Caco-2 (cell line): ENCODE measurements around a stretch of chr11.

GRCh38 chr11:78416154-78416808, 1.3 kb downstream of the GAB2 start:
- PRO-cap = bidirectional peak, plus-strand start at chr11:78416559, minus-strand start at chr11:78416478
- RRBS = no CpG with 5 or more reads among the region's 12 CpGs

- PRO-cap = bidirectional peak, plus-strand start at chr11:78417086, minus-strand start at chr11:78417002; bidirectional peak, plus-strand start at chr11:78417379, minus-strand start at chr11:78417346; bidirectional peak, plus-strand start at chr11:78417674, minus-strand start at chr11:78417441
- RRBS = 3% methylated on average over 17 of the region's 62 CpGs
Measured at GRCh38 chr11:78416809-78417525, 653 bp downstream of the GAB2 start.

DNA sequence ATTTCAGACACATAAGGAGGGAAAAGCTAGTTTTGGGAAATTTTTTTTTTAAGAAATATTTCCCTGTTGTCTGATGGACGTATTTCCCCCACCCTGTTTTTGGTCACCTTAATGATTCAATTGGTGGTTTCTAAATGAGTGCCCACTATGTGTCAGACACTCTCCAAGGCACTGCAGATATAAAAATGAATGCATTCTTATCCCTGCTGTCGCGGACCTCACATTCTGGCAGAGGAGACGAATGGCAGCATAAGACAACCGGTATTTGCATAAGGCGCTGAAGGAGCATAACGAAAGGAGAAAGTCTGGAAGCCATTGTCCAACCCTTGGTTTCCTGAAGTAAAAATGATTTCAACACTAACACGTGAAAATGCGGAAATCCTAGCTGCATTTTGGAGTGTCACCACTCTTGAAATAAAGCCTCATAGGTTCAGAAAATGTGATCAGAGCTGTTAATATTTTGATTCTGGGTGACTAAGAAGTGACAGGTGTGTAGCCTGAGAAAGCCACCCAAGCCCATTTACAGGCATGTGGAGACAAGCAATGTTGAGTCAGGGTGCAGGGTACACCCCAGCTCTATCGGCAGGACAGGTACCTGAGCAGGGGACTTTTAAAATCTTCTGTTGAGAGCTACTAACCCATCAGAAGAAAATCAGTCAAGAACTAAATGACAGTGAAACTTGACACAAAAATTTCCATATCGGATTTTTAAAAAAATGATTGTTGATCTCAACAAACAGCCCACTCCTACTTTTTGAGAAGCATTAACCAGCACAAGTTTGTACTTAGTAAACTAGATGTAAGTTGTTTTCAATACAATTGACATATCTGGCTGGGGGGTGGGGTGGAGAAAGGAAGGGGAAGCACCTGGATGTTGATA, 10.2 kb upstream of the GAB2 start:
- PRO-cap = no peak
- RRBS = no CpG with 5 or more reads among the region's 11 CpGs

GRCh38 chr11:78683727-78684175, 109.1 kb upstream of the NARS2 start:
- PRO-cap = unidirectional peak, minus-strand start at chr11:78683815
- RRBS = no CpG with 5 or more reads among the region's 9 CpGs

GRCh38 chr11:78734372-78734752, 159.7 kb upstream of the NARS2 start:
- PRO-cap = unidirectional peak, minus-strand start at chr11:78734561
- RRBS = no CpG with 5 or more reads among the region's 1 CpG

- PRO-cap = no peak
Measured at GRCh38 chr11:78833098-78833348, 258.4 kb upstream of the NARS2 start.

GRCh38 chr11:79086924-79088102, 353.5 kb downstream of the TENM4 start:
- PRO-cap = bidirectional peak, plus-strand start at chr11:79087390, minus-strand start at chr11:79087224; bidirectional peak, plus-strand start at chr11:79087819, minus-strand start at chr11:79087693
- RRBS = no CpG with 5 or more reads among the region's 13 CpGs

GRCh38 chr11:82895724-82896082, 4.5 kb downstream of the PRCP start:
- PRO-cap = no peak

DNA sequence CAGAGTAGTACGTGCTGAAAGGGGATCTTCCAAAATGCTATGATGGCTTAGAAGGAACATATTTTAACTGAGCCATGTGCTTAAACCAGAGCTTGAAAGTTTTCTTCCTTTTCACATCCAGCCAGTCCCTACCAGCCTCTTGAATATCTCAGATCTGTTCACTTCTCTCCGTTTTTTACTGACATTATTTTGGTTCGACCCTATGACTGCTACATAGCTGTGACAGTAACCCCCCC, 539 bp downstream of the DDIAS start:
- PRO-cap = no peak
- RRBS = no CpG with 5 or more reads among the region's 3 CpGs

DNA sequence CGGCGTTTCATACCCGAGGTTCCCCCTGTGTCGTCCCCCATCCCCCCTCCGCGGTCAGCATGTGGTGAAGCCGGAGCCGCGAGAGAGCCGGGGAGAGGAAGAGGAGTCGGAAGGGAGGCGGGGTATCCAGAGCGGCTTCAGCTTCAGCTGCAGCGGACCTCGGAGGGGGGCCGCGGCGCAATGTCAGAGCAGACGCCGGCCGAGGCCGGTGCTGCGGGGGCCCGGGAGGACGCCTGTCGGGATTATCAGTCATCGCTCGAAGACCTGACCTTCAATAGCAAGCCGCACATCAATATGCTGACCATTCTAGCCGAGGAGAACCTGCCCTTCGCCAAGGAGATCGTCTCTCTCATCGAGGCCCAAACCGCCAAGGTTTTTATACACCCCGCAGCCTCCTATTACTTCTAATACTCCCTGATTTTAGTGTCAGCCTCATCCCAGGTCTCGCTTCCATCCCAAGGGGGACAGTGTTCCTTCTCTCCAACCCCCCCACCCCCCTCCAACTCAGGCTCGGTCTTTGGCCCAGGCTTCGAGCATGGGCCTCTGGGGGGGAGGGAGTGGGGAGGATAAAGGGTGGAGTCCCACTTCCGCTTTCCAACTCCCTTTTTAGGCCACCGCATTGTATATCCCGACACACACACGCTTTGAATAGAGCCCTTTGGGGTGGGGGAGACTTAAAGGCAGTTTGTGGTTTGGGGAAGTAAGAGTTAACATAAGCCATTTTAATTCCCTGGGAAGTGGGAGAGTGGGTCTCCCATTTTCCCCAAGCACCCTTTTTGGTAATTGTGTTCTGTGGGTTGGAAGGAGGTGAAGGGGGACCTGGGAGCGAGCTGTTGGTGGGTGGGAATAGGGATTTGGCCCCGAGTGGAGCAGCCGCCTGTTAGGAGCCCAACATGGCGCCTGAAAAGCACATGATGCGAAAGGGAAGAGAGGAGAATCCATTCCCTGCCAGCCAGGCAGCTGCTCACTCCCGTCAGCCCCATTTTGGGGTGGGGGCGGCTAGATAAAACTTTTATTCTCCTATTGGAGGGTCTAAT, 647 bp downstream of the PCF11 start:
- PRO-cap = bidirectional peak, plus-strand start at position 191 of the sequence, minus-strand start at position 151 of the sequence
- RRBS = 1% methylated on average over 8 of the region's 49 CpGs

DNA sequence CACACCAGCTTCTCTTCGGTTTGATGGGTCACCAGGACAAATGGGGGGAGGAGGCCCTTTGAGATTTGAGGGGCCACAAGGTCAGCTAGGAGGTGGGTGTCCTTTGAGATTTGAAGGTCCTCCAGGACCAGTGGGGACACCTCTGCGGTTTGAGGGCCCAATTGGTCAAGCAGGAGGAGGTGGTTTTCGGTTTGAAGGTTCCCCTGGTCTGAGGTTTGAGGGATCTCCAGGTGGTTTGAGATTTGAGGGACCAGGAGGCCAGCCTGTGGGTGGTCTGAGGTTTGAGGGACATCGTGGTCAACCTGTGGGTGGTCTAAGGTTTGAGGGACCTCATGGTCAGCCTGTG, 11.7 kb downstream of the PCF11 start:
- PRO-cap = no peak
- RRBS = no CpG with 5 or more reads among the region's 4 CpGs

- PRO-cap = no peak
- RRBS = no CpG with 5 or more reads among the region's 9 CpGs
Measured at GRCh38 chr11:83184379-83185675, 8.7 kb upstream of the ANKRD42 start.

- PRO-cap = no peak
- RRBS = no CpG with 5 or more reads among the region's 5 CpGs
Measured at GRCh38 chr11:83186158-83186861, 7.2 kb upstream of the ANKRD42 start.

- PRO-cap = no peak
- RRBS = no CpG with 5 or more reads among the region's 14 CpGs
Measured at GRCh38 chr11:83191893-83192610, 1.5 kb upstream of the ANKRD42 start.

GRCh38 chr11:83852457-83853247, 566.5 kb upstream of the CCDC90B start:
- PRO-cap = no peak
- RRBS = no CpG with 5 or more reads among the region's 1 CpG

DNA sequence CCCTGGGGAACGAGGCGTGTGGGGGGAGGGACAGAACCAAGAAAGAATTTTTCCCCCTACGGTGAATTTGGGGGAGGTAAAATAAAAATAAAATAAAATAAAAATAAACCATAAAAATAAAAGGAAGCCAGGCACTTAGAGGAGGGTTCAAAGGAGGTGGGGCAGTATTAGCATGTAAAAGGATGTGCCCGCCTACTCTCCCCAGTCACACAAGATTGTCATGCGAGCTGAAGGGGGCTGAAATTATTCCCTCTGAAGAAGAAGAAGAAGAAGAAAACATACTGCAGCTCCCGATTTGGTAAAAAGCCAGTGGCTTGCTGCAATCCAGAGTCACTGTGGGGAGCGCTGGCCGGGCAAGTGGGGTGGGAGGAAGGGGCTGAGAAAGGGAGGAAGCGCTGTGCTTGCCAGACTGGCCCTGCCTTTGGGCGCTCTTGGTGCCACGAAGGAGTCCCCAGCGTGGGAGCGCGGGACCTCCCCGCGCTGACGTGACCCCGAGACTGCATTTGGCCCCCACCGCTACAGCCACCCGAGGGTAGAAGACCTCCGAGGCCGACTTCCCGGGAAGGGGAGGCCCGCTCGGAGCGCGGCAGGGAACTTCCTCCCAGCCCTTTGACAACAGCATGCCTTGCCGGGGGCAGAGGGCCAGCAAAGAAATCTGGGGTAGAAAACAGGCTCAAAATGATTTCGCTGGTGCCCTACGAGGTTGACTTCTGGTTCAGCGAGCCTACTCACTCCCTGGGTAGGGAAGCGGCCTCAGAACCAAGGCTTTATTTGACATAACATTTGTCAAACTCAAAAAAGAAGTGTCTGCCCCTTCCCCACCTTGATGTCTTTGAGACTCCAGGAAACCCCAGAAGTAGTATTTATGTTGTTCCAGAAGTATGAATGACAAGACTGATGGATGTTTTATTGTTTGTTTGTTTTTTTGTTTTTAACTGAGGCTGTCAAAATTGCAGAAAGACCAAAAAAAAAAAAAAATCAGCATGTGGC, 906.3 kb downstream of the DLG2 start:
- PRO-cap = no peak
- RRBS = 34% methylated on average over 6 of the region's 32 CpGs

DNA sequence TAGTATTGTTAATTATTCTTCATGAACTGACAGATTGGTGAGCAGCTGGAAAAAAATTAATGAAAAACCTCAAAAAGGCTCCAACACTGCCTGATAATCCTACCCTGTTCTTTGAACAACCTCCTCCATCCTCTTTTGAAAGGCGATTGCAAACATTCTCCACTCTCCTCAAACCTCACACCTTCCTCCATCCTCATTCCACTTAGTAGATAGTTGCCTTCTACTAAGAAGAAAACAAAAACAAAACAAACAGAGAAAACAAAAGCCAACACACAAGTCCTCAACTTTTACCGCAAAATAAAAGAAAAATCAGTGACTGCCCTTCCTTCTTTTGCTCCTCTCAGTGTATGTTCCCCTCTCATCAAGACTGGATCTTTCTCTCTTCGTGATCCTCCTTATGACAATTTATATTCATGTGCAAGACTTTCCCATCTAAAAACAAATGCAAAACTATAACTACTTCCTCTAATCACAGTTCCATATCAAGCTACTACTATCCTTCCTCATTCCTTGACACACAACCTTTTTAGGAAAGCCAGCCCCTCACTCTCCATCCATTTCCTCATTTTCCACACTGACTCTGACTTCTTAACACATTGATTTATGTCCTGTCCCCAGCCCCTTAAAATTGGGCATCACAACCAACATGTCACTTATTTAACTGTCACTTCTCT, 696.6 kb downstream of the DLG2 start:
- PRO-cap = no peak
- RRBS = no CpG with 5 or more reads among the region's 3 CpGs

GRCh38 chr11:85483794-85484202, 143.3 kb downstream of the DLG2 start:
- PRO-cap = no peak
- RRBS = 70% methylated on average over 11 of the region's 16 CpGs

- PRO-cap = no peak
- RRBS = no CpG with 5 or more reads among the region's 3 CpGs
Measured at GRCh38 chr11:85626574-85626978, 568 bp downstream of the DLG2 start.

DNA sequence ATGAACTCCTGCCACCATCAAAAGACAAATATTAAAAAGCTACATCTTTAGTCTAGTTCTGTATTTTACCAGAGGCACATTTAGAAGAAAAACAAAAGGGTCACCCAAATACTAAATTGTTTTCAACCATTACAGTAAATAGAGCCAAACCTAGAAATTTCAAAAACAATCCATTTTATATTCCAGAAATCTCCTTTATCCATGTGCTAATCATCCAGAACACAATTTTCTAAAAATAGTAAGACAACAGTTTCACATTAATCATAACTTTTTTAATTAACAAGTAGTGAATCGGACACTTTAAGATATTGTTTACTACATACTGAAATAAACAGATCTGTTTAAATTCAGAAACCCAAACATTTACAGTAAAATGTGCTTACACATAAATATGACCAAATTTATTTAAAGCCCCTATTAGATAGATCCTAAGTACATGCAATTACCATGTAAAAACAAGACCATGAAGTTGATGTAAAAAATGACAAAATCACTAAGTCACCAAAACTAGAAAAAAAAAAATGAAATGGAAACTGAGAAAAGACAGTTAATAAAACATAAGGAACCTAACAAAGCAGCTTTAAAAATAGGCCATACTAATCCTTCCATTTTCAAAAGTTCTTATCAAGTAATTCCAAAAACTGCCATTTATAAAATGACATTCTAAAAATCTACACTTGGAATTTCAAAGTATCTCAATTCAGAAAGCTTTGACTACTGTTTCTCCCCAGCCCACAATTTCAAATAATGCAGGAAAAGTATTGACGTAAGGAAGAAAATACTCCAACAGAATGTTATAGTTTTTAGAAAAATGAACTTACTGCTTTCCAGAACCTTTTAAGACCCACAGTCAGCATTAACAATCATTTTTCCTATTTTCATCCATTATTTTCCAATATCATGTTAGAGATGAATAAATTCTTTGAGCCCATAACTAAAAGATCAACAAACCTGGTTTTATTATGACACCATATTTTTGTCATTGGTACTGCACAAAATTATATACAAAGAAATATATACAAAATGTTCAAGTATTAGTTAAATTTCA, 3.8 kb downstream of the CREBZF start:
- PRO-cap = no peak
- RRBS = no CpG with 5 or more reads among the region's 2 CpGs